ENCODE measurements around a stretch of chr6.

DNA sequence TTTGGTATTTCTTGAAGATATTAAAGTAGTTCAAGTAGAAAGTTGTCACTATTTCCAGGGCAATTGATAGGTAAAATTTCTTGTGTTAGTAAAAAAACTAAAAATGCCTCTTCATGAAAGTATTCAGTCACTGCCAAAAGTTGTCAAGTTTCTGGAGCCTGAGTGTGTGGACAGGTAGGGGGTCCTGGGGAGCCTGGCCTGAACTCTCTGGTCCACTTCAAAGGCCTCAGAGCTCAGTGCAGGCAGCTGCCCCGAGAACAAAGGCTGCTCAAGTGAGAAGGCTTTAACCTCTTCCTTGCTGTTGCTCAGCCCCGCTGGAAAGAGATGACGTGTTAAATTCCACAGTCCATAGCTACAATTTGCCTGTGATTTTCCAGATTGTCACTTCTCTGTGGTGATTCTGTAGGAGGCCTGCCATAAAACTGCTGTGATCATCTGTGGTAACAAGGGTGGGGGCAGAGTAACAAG lies 96.8 kb downstream of the FAM120B start:
- RRBS, result no CpG with 5 or more reads among the region's 3 CpGs